Measurements from ENCODE around the gene DGAT2L6.

- RRBS: no CpG with 5 or more reads among the region's 16 CpGs
Measured at GRCh38 chrX:68684226-68684847, 36.9 kb downstream of the STARD8 start.

GRCh38 chrX:68685687-68686478 is 38.4 kb downstream of the STARD8 start:
- RRBS: 98% methylated on average over 11 of the region's 33 CpGs

DNA sequence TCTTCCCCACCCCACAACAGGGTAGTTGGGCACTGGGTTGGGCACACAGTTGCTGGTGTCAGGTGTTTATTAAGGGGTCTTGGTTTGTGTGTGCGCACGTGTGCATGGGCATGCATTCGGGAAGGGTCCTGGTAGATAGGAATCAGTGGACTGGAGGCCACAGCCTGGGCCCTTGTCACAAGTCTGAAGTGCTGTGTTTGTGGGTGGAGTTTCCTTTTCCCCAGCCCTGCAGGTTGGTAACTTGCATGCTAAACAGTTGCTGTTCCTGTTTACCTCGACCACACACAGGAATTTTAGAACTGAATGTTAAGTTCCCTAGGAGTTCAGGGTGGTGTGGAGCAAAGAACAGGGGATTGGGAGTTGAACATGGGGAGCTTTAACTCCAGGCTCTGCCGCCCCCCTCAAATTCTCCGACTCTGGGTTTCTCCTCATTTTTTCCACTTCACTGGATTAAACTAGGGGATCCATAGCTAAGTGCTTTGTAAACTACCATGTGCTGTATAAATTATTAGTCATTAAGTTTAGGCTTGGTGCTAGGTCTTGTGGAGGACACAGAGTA is 48.9 kb downstream of the STARD8 start:
- RRBS: no CpG with 5 or more reads among the region's 6 CpGs

- RRBS: no CpG with 5 or more reads among the region's 2 CpGs
Measured at GRCh38 chrX:68698896-68699391, 51.5 kb downstream of the STARD8 start.

DNA sequence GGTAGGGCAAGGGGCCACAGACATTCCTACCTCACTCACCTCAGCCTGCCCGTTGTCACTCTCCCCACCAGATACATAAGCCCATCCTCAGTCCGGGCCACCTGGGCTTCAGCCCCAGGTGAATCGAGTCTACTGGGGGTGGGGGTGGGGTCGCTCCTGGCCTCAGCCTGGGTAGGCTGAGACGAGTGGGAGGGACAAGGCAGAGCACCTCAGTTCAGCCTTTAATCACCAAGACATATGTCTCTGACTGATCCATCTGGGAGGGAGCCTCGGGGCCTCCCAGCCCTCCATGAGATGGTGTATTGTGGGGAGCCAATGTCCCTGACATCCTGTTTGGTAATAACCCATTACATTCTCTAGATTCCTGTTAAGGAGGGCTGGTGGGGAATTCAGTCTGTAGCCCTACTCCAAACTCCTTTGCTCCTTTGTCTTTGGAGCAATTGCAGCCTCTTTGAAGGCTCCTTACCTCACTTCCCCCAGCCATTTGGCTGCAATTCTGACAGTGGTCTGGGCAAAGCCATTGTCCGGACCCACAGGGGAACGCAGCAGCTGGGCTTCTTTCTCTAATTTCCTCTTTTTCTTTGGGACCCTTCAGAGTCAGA is 61.5 kb downstream of the STARD8 start:
- RRBS: no CpG with 5 or more reads among the region's 8 CpGs

GRCh38 chrX:68834379-68834589 is 5.5 kb downstream of the EFNB1 start:
- RRBS: no CpG with 5 or more reads among the region's 3 CpGs

- RRBS: no CpG with 5 or more reads among the region's 18 CpGs
Measured at GRCh38 chrX:68838156-68838744, 9.4 kb downstream of the EFNB1 start.

DNA sequence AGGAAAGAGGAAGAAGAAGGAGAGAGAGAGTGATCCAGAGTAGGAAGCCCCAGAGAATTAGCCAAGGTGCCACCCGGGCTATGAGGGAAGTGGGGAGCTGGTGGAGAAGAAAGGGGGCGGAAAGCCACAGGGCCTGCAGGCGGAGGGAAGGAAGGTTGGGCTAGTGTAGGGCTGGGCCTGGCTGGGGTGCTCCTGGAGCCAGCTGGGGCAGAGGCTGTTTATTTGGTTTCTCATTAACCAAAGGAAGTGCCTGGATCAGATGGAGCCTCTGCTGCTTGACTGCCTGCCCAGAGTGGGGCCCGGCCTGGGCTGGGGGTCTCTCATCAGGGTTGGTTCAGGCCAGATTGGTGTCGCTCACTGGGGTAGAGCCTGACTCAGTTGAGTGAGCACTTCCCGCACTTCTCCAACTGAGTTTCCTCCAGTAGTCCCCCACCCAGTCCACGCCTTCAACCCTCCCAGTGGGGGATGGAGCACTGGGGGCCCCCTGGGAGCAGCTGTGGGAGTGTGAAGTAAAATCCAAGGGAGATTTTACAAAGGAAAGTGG is 14.3 kb downstream of the EFNB1 start:
- RRBS: no CpG with 5 or more reads among the region's 7 CpGs

DNA sequence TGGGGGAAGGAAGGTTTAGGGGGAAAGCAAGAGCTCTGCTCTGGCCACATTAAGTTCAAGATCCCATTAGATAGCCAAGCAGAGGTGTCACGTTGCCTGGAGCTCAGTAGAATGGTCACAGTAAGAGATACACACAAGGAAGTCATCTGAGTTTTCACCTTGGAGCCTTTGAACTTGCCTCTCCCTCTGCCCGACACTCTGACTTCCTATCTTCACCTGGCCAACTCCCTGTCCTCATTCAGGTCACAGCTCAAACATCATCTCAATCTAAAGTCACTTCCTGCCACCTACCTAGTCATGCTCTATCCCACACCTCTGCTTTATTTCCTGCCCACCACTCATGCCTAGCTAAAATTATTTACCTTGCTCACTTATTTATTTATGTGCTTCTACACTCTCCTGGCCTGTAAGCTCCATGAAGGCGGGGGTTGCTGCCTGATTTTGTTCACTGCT is 40.1 kb downstream of the EFNB1 start:
- RRBS: no CpG with 5 or more reads among the region's 3 CpGs

- RRBS: no CpG with 5 or more reads among the region's 5 CpGs
Measured at GRCh38 chrX:68870322-68870837, 41.6 kb downstream of the EFNB1 start.

DNA sequence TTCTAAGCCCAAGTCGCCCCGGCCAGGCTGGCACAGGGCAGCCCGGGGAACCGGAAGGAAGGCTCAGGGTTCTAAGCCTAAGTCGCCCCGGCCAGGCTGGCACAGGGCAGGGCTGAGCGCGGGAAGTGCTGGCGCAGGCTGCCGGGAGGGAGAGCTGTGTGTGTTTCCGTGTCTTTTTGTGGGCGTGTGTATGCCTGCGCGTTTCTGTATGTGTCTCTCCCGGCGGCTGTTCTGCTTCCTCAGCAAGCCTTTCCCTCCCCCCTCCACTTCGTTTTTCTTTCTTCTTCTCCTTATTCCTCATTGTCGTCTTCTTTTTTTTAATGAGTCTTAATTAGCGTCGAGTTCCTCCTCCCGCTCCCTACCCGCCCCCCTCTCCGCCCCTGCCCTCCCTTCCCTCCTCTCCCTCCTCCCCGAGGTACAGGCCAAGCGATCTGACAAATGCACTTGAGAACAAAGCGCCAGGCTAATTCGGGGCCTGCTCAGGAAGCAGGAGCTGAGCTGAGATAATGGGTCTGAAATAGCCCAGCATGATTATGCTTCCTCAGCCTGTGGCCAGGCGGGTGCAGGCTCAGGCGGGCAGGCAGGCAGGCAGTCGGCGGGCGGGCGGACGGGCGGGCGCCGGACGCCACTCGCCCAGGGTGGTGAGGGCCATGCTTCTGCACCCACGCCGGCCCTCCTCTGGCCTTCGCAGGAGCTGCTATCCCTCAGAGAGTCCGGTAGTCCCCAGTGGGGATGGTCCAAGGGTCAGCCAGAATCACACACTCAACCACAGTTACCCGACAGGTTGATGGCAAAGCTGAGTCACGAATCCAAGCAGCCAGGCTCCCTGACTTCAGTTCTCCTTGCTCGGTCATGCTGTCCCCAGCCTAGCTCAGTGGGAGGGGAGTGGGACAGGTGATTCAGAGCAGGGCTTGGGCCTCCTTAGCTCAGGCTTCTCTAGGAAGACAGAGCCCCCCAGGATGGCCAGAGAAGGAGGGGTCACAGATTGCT is 66.1 kb downstream of the EFNB1 start:
- RRBS: 11% methylated on average over 14 of the region's 46 CpGs

DNA sequence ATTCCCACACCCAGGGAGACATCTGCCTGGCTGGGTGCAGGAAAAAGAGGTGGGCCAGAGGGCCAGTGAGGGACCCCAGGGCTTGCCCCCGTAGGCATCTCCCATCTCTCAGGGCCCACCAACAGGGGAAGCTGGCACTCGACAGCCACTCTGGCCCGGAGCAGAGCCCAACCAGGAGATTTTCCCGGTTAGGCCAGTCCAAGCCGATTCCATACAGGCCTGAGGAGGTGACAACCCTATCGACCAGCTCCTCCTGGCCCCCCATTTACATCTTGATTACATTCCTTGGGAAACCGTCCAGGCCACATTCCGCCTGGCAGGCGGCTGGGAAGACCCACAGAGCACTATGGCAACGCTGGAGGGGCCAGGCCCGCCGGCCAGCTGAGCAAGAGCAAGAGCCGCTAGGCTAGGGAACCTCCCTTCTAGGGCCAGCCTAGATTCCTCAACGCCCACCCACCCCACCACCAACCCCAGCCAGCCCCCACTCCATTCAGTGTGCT is 161.1 kb downstream of the EFNB1 start:
- RRBS: no CpG with 5 or more reads among the region's 14 CpGs

GRCh38 chrX:69136623-69137370 is 28.5 kb downstream of the PJA1 start:
- RRBS: 4% methylated on average over 4 of the region's 39 CpGs

- RRBS: 93% methylated on average over 3 of the region's 8 CpGs
Measured at GRCh38 chrX:69142828-69143111, 22.5 kb downstream of the PJA1 start.

GRCh38 chrX:69277863-69278422 is 112.7 kb upstream of the PJA1 start:
- RRBS: no CpG with 5 or more reads among the region's 15 CpGs

DNA sequence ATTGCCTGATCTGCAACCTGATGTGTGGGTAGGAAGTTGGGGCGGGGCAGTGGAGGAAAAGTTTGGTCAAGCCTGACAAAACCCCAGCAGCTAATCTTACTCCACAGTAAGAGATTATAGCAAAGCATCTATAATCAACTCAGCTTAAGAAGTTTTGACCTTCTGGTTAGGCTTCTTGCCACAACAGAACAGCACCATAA is at the start of gene DGAT2L6:
Gene DGAT2L6 (plus strand): TSS at position 103 of the 200 bp plus-strand sequence.
- RRBS: no CpG with 5 or more reads among the region's 1 CpG

DNA sequence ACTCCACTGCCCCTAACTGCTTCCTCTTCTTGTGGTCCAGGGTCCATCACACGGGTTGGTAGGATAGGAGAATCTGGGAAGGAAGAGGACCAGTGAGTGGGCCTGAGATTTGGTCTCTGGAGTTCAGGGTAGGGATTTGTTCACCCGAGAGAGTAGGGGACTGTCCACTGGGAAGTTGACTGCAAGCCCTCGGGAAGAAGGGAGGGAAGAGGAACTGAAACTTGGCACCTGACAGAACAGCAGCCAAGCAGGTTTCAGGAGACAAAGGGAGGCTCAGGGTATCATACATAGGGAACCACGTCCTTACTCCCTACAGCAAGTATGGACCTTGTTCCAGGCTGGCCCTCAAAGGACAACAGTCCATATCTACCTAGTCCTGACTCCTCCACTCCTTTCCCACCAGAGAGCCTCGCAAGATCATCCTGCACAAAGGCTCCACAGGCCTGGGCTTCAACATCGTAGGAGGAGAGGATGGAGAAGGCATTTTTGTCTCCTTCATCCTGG is 8.7 kb downstream of the DLG3 start:
- RRBS: no CpG with 5 or more reads among the region's 6 CpGs

GRCh38 chrX:71059090-71059953 is 8.8 kb downstream of the SNX12 start:
- RRBS: no CpG with 5 or more reads among the region's 6 CpGs

DNA sequence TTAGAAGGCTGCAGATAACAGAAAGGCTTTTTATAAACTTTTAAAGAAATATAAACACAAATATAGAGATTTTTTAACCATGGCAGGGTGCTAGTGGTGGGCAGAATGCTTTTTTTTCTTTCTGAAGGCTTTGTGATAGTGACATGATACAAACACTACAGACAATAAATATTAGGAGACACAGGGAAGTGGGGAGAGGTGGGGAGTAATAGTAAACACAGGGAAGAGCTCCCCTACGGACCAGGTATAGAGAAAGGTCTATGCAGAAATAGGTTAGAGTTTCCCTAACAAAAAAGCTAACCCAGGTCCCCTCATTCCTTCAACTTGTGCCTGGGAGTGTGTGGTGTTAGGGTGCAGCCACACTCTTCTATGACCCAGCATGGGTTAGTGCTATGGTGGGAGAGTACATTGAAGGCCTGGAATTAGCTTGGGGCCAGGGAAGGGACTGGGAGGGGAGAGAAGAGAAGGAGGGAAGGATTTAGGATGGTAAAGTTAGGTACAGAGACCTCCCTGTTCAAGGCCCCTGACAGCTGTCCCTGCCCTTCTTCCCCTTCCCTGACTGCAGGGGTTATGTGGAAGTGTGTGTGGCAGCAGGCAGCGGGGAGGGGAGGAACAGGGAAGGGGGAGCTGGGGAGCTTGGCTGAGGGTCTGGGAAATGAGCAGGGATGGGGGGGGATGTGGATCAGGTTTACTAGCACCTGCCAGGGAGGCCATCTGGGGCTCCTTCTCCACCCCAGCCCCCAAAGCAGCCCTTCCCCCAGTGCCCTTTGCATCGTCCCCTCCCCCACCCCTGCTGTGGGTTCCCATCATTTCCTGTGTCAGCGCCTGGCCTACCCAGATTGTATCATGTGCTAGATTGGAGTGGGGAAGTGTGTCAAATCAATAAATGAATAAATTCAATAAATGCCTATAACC is 3.7 kb downstream of the CXorf65 start:
- RRBS: no CpG with 5 or more reads among the region's 4 CpGs

DNA sequence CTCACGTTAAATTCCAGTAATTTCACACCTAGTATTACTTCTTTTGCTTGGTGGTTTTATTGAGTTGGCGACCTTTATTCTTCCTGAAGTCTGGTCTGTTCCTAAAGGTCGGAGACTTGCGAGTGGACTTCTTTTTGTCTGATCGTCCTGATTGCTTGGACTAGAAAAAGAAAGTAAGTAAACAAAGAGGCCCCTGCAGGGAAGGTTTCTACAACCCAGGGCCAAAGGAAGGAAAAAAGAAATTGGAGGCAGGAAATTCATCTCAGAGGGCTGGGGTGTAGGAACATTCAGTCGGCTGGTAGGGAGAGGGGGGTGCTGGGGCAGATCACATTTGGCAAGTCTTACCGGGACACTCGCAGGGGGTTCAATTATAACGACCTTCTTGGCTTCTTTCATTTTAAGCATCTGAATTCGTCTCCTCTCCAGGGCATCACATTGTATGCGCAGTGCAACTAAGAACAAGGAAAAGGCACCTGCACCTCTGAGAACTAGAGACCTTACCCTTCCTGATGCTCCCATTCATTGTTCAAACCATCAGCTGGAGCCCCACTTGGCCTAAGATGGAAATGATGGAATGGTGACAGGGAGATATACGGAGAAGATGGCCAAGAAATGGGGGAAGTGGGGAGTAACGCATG is 2.5 kb downstream of the CXorf65 start:
- RRBS: no CpG with 5 or more reads among the region's 13 CpGs